ENCODE results near the genes DYNLT4 and DMBX1.

DNA sequence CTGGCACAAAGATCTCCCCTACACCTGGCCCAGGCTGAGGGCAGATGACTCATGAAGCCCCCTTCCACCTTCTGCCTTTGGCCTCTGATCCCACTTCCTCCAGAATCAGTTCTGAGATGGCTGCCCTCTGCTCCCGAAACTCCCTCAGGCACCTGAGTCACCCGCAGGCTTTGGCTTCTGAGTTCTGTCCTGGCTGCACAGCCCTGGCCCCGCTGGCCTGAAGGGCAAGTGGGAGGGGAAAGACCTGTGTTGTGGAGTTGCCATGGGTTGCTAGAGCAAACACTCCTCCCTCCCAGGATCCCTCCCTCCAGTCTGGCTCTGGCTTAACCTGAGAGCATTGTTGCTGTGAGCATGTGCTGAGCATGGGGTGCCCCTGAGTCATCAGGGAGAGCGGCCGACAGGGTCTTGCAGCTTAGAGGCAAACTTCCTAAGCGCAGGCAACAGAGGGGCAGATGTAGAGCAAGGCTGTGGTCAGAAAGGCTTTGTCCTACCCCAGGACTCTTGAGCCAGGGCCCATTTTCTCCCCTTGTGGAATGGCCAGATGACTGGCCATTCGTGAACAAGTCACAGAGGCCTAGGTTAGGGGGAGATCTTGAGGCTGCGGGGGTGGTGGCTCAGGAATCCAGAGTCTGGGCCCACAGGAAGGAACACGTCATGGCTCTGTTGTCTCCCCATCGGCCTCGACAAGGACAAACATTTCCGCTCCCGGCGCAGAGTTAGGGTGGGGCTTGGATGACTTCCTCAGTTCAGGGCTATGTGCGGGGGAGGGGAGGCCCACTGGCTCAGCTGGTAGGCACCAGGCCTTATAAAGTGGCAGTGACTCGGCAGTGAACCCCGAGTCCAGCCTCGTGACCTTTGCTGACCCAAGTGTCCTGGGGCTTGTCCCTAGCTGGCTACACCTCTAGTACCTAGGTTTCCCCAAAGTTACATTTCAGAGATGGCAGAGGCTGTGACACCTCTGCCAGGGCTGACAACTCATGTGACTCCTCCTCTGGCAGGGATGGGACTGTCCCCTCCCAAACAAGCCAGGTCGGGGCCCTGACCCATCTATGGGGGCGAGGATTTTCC, at the start of gene DYNLT4:
Gene DYNLT4, minus strand, starts transcription at position 179 of the 1,068 bp plus-strand sequence.
- RRBS = no CpG with 5 or more reads among the region's 20 CpGs

DNA sequence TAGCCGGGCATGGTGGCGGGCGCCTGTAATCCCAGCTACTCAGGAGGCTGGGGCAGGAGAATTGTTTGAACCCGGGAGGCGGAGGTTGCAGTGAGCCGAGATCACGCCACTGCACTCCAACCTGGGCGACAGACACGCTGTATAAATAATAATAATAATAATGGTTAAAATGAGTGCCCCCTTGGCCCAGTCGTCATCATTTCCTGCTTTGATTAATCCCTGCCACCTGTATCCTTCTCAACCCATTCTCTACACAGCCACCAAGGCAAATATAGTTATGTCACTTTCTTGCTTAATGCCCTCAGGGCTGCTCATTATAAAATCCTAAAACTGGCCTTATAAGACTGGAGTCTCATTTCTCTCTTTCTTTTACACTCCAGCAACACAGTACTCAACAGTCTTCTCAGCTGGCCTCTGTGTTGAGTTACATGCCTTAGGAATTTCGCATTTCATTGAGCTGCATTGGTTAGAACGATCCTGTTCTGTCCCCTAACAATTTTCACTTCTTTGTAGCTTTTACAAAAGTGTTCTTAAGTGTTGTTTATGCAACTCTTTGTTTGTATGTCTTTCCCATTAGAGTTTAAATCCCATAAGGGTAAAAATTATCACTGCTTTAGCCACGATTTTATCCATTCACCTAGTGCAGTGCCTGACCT, 10.7 kb downstream of the HECTD3 start:
- RRBS = no CpG with 5 or more reads among the region's 13 CpGs

DNA sequence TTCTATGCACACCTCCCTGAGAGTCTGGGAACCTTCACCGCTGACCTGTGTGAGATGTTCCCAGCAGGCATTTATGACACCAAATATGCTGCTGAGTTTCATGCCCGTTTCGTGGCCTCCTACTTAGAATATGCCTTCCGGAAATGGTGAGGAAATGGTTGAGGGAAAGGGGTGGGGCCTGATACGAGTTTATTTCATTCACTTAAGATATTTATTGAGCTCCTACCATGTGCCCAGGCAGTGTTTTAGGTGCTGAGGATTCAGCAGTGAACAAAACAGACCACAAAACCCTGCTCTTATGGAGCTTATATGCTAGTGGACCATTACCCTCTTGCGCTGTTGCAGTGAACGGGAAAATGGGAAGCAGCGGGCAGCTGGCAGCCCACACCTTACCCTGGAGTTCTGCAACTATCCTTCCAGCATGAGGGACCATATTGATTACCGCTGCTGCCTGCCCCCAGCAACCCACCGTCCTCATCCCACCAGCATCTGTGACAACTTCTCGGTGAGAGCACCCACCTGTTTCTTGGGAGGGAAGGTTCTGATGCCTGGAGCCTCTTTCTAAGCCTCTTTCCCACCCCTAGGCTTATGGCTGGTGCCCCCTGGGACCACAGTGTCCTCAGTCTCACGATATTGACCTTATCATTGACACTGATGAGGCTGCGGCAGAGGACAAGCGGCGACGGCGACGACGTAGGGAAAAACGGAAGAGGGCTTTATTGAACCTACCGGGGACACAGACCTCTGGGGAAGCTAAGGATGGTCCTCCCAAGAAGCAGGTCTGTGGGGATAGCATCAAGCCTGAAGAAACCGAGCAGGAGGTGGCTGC, 2.7 kb downstream of the TOE1 start:
- RRBS = no CpG with 5 or more reads among the region's 22 CpGs

DNA sequence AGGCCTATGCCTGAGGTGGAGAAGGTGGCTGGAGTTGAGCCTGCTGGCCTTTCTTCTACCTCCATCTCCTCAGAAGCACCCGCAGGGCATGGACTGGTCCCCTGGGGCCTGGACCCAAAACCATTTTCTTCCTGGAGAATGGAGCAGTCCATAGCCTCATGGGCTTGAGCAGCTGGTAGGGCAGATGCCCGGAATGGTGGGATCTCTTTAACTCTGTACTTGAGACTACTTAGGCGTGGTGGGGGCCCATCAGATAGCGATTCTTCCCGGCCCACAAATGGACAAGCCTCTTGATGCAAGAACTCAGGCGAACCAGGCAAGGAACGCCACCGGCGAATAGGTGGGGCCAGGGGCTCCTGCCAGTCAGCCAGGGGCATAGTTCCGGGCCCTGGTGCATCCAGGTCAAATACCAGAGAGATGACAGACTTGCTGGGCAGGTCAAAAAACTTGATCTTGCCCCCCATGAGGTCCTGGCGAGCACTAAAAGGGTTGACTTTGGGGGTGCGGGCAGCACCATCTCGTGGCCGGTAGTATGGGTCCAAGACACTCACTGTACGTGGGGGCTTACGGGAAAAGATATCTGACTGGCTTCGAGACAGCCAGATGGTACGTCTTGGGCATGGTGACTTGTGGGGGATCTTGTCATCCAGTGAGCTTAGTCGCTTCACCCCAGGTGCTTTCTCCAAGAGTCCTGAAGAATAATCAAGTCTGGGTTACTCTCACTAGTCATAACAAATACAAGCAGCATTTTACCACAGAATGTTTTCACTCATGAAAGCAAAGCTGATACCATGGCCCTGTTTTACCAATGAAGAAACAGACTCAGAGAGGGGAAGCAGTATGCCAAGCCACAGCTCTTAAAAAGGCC, 5.1 kb downstream of the TOE1 start:
- RRBS = 92% methylated on average over 9 of the region's 19 CpGs

DNA sequence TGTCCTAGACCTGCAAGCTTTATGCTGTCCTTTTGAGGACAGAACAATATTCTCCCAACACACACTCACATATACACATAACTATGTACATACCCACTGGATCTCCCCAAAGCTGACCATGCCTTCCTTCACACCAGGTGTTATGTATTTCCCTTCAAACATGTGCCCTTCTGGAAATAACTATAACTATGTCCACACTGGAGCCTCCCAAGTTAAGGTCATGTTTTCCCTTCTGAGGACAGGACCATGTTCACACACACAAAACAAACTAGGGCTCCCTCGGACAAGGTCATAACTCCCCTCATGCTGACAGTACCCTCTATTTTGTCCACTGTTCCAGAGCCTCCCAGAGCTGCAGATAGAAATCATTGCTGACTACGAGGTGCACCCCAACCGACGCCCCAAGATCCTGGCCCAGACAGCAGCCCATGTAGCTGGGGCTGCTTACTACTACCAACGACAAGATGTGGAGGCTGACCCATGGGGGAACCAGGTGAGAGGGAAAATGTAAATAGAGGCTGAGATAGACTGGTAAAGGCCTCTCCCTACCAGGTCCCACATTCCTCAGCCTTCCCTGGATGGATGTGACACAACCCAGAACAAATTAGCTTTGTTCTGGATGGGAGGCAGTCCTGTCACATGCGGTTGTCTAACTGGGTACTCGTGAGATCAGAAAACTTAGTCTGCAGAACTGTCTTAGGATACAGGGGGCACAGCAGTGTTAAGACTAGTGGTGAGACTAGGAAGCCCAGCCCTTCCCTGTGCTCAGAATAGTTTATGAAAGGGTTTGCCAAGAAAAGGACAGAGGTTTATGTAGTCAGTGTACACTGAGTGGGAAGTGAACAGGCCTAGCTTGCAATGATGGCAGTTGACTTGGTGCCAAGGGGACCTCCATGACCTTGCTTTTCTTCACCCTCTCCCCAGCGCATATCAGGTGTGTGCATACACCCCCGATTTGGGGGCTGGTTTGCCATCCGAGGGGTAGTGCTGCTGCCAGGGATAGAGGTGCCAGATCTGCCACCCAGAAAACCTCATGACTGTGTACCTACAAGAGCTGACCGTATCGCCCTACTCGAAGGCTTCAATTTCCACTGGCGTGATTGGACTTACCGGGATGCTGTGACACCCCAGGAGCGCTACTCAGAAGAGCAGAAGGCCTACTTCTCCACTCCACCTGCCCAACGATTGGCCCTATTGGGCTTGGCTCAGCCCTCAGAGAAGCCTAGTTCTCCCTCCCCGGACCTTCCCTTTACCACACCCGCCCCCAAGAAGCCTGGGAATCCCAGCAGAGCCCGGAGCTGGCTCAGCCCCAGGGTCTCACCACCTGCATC, 8.2 kb downstream of the MMACHC start:
- RRBS = 96% methylated on average over 3 of the region's 20 CpGs

DNA sequence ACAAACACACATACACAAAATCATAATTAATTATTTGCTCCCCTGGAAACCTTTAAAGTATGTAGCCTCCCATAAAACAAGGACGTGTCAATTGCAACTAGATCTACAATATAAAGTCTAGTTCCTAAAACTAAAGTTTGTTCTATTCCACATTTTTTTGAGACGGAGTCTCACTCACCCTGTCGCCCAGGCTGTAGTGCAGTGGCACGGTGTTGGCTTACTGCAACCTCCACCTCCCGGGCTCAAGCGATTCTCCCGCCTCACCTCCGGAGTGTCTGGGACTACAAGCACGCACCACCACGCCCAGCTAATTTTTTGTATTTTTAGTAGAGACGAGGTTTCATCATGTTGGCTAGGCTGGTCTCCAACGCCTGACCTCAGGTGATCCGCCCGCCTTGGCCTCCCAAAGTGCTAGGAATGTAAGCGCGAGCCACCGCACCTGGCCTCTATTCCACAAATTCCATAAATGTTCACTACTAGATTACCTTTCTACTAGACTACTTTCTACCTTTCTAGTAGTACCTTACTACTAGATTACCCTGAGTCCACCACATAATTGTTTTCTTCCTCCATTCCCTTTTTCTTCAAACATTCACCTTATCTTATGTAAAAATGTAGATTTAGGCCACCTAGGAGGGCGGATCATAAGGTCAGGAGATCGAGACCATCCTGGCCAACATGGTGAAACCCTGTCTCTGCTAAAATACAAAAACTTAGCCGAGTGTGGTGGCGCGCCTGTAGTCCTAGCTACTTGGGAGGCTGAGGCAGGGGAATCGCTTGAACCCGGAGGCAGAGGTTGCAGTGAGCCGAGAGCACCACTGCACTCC, 1.1 kb upstream of the PRDX1 start:
- RRBS = no CpG with 5 or more reads among the region's 25 CpGs

GRCh38 chr1:45622095-45622531, 1.7 kb downstream of the CCDC17 start:
- RRBS = 38% methylated on average over 3 of the region's 14 CpGs

GRCh38 chr1:45651726-45652161, 27.9 kb upstream of the CCDC17 start:
- RRBS = no CpG with 5 or more reads among the region's 5 CpGs

- RRBS = no CpG with 5 or more reads among the region's 2 CpGs
Measured at GRCh38 chr1:45739993-45740212, 10.6 kb downstream of the IPP start.

DNA sequence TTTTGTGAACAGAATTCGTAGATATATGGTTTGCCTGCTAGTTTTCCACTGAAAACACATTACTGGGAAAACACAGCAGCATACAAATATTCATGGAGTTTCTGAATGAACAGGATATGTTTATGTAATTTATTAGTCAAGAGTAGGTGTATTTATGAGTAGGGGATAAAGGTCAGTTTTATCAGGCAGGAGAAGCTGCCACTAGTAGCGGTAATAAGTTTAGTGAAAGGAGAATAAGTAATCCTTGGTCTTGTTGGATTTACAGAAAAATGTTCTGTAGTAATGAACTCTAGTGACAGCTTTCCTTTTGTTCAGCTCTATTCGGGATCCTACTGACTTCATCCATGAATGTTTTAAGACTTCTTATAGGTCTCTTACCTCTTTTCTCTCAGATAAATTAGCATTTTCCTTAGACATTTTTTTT, 1.2 kb downstream of the MAST2 start:
- RRBS = no CpG with 5 or more reads among the region's 3 CpGs

- RRBS = no CpG with 5 or more reads among the region's 10 CpGs
Measured at GRCh38 chr1:45912954-45914118, 109.9 kb downstream of the MAST2 start.

- RRBS = no CpG with 5 or more reads among the region's 7 CpGs
Measured at GRCh38 chr1:46019487-46020150, 112.8 kb downstream of the PIK3R3 start.

DNA sequence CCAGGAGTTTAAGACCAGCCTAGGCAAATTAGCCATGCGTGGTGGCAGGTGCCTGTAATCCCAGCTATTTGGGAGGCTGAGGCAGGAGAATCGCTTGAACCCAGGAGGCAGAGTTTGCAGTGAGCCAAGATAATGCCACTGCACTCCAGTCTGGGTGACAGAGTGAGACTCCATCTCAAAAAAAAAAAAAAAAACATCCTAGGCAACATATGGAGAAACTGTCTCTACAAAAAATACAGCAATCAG, 38.8 kb downstream of the PIK3R3 start:
- RRBS = no CpG with 5 or more reads among the region's 2 CpGs

DNA sequence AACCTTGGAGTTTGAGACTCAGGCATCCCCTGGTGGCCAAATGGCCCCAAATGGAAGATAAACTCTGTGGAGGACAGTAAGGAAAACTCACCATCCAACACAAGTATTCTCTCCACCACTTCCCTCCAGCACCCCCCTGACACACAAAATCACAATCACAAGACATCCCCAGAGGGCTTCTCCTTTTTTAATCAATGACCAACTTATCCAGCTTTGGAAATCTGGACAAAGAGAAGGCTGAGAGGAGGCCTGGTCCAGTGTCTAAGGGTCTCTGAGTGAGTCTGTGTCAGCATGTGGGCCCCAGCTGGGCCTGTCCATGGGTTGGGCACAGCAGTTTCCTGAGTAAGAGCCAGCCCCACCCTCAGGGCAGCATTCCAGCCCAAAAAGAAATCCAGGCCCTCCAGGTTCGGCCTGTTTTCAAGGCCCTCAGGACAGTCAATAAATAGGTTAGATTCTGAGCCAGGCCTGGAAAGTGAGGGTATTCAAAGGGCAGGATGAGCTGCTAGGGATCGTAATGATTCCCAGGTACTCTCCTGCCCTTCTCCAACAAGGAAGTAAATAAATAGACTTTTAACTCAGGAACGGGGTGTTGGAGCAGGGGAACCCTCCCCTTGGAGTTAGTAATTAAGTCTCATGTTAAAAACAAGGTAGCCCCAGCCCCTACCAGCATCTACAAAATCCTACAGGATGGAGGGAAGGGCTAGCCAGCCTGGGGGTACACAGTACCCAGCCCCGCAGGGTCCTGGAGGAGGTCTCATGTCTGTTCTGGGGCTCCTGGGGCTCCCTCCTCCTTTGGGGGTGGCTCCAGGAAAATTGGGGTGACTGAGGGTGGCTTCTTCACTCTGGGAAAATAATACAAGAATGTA, 9.5 kb downstream of the POMGNT1 start:
- RRBS = no CpG with 5 or more reads among the region's 4 CpGs

- RRBS = no CpG with 5 or more reads among the region's 5 CpGs
Measured at GRCh38 chr1:46363005-46363754, 22.6 kb downstream of the NSUN4 start.

GRCh38 chr1:46401589-46402420, 7.7 kb downstream of the FAAH start:
- RRBS = no CpG with 5 or more reads among the region's 13 CpGs

GRCh38 chr1:46489442-46490140, at the start of gene DMBX1:
DMBX1 (plus strand) TSS chr1:46489836.
- RRBS = 3% methylated on average over 34 of the region's 66 CpGs

DNA sequence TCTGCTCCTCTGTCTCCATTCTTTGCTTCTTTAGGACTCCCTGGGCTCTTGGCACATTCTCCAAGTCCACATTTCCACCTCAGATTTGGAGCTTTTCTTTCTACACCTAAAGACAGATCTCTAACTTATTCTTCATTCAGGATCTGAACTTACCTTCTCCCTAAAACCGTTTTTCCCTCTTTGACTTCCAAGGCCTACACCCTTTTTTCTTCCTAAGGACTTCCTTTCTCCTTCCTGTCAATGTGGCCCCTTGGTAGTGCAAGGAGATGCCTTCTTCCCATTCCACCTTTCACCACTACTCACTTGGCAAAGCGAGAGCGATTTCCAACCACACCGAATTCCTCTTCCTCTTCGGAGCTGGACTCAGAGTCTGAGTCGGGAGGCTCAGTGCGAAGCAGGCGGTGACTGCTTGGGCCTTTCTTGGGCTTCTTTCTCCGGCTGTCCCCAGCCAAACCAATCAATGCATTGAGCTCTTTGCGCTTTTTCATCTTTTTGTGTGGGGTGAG, 1.3 kb downstream of the EFCAB14 start:
- RRBS = no CpG with 5 or more reads among the region's 10 CpGs

DNA sequence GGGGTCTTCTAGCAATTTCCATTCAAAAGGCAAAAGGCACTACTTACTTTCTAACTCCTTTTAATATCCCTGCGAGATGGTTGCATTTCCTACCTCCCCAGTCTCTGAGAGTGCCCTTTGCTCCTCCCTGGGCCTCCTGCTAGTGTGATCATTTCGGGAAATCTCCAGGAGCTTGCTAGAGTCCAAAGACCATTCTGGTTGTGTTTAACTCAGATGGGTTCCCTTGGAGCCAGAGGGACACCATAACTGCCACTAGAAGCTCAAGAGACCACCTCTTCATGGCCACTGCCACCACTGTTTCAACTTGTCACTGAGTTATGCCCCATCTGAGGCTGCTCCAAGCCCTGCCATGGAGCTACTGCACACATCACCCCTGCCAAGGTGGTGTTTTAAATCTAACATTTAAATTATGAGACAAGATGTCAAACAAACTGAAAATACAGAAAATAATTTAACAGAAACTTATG, 34.4 kb upstream of the CYP4B1 start:
- RRBS = no CpG with 5 or more reads among the region's 2 CpGs

- RRBS = no CpG with 5 or more reads among the region's 8 CpGs
Measured at GRCh38 chr1:46810640-46811366, 12.0 kb downstream of the CYP4B1 start.

All from renal cortical epithelial cell (primary cell).